NCI-H460 (cell line): Measurements from ENCODE around the genes SLC6A19 and CLPTM1L.

RAMPAGE:
- cytosol, long total RNA = no peak
- long total RNA = no peak
- nucleus, long total RNA = no peak
These were observed 13.8 kb downstream of the SLC12A7 start for GRCh38 chr5:1098128-1098383.

RAMPAGE:
- cytosol, long total RNA = no peak
- long total RNA = no peak
- nucleus, long total RNA = no peak
These were observed 8.2 kb downstream of the SLC12A7 start for GRCh38 chr5:1103417-1104371.

DNA sequence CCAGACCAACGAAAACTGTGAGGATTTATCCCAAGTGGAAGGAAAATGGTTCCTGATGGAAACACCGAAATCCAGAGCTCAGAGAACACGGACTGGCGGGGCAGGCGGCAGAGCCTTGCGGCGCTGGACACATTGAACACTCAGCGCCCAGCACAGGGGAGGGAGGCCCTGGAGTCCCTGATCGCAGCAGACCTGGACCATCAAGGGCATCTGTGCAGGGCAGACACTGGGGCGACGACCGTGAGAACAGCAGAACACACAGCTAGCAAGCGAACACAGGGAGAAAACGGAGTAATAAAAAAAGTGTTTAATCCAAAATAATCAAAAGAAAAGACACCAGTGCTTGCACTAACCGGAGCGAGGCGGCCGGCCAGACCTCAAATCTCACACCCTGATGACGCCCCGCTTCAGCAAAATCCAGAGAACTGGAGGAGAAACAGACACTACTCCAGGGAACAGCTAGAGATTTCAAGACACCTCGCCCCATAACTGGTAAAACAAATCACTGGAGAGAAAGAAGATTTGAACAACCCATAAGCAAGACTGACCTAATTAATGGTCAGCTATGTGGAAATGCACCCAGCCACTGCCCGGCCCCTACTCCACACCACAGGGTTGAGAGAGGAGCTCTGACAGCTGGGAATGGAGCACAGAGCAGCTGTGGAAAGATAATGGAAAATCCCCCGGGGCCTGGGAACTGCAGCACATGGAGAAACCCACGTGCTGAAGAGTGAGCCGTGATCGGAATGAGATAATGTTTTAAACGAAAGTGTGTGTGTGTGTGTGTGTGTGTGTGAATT is 12.8 kb upstream of the SLC12A7 start:
RAMPAGE:
- cytosol, long total RNA = no peak
- long total RNA = no peak
- nucleus, long total RNA = no peak

RAMPAGE:
- cytosol, long total RNA = no peak
- long total RNA = no peak
- nucleus, long total RNA = no peak
These were observed 18.5 kb upstream of the SLC12A7 start for GRCh38 chr5:1130039-1131014.

RAMPAGE:
- cytosol, long total RNA = no peak
- long total RNA = no peak
- nucleus, long total RNA = no peak
These were observed at the start of gene SLC6A19 for GRCh38 chr5:1201287-1201939. Gene SLC6A19 (plus strand): TSS chr5:1201595.

RAMPAGE:
- cytosol, long total RNA = no peak
- long total RNA = no peak
- nucleus, long total RNA = no peak
These were observed 16.2 kb downstream of the CLPTM1L start for GRCh38 chr5:1328482-1329238.

RAMPAGE:
- cytosol, long total RNA = no peak
- long total RNA = no peak
- nucleus, long total RNA = no peak
These were observed at the start of gene CLPTM1L for GRCh38 chr5:1344693-1345350. Gene CLPTM1L (minus strand): TSS chr5:1345099.

DNA sequence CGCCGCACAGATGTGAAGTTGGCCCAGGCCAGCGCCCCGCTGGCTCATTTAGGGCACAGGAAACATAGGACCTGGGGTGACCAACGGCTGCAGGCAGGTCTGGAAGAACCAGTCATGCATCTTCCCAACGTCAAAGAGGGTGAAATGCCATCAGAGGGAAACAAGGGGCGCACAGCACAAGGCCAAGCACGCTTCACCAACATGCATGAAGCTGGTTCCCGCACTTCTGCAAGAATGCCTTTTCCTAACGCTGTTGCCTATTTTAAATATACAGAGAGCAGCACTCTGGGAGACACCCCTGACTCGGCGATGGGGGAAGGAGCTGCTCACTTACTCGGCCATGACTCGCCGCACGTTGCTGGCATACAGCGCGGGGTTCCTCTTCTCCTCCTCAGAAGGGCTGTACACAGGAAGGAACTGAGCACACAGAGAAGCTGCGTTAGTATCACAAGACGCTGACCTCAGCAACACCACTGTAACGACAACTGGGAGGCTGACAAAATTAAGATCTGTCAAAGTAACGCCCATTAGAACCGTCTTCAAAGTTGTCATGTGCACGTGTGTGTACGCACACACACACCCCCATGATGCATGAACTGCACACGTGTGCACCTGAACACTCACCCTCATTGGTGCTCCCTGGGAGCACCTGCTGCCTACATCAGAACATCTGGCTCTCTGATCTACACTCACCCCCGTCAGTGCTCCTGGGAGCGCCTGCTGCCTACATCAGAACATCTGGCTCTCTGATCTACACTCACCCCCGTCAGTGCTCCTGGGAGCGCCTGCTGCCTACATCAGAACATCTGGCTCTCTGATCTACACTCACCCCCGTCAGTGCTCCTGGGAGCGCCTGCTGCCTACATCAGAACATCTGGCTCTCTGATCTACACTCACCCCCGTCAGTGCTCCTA is 32.1 kb upstream of the SLC6A3 start:
RAMPAGE:
- cytosol, long total RNA = no peak
- long total RNA = no peak
- nucleus, long total RNA = no peak

GRCh38 chr5:1481627-1482706 is 36.7 kb upstream of the SLC6A3 start:
RAMPAGE:
- cytosol, long total RNA = no peak
- long total RNA = no peak
- nucleus, long total RNA = no peak

GRCh38 chr5:1497290-1497967 is 26.3 kb downstream of the LPCAT1 start:
RAMPAGE:
- cytosol, long total RNA = no peak
- long total RNA = no peak
- nucleus, long total RNA = no peak

GRCh38 chr5:1500346-1500884 is 23.3 kb downstream of the LPCAT1 start:
RAMPAGE:
- cytosol, long total RNA = no peak
- long total RNA = no peak
- nucleus, long total RNA = no peak

RAMPAGE:
- cytosol, long total RNA = no peak
- long total RNA = no peak
- nucleus, long total RNA = no peak
These were observed 132.3 kb downstream of the MRPL36 start for GRCh38 chr5:1666982-1668037.

DNA sequence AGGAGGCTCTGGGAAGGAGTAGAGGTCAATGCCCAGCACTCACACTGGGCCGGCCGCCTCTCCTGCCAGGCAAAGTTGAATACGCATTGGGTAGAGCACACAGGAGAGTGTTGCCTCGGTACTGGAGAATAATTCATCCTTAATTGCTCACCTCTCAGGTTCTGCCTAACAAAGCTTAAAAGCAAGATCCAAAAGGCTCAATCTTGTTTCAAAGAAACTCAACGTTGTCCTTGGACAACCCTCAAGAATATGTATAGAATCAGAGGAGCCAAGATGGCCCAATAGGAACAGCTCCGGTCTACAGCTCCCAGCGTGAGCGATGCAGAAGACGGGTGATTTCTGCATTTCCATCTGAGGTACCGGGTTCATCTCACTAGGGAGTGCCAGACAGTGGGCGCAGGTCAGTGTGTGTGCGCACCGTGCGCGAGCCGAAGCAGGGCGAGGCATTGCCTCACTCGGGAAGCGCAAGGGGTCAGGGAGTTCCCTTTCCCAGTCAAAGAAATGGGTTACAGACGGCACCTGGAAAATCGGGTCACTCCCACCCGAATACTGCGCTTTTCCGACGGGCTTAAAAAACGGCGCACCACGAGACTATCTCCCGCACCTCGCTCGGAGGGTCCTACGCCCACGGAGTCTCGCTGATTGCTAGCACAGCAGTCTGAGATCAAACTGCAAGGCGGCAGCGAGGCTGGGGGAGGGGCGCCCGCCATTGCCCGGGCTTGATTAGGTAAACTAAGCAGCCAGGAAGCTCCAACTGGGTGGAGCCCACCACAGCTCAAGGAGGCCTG is 89.9 kb downstream of the MRPL36 start:
RAMPAGE:
- cytosol, long total RNA = no peak
- long total RNA = no peak
- nucleus, long total RNA = no peak

GRCh38 chr5:1813778-1814306 is 12.6 kb downstream of the NDUFS6 start:
RAMPAGE:
- cytosol, long total RNA = no peak
- long total RNA = no peak
- nucleus, long total RNA = no peak

DNA sequence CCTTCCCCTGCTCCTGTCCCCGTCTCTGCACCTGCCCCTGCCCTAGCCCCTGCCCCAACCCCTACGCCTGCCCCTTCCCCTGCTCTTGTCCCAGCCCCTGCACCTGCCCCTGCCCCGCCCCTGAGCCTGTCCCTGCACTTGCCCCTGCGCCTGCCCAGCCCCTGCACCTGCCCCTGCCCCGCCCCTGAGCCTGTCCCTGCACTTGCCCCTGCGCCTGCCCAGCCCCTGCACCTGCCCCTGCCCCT is 43.6 kb upstream of the IRX4 start:
RAMPAGE:
- cytosol, long total RNA = no peak
- long total RNA = no peak
- nucleus, long total RNA = no peak

DNA sequence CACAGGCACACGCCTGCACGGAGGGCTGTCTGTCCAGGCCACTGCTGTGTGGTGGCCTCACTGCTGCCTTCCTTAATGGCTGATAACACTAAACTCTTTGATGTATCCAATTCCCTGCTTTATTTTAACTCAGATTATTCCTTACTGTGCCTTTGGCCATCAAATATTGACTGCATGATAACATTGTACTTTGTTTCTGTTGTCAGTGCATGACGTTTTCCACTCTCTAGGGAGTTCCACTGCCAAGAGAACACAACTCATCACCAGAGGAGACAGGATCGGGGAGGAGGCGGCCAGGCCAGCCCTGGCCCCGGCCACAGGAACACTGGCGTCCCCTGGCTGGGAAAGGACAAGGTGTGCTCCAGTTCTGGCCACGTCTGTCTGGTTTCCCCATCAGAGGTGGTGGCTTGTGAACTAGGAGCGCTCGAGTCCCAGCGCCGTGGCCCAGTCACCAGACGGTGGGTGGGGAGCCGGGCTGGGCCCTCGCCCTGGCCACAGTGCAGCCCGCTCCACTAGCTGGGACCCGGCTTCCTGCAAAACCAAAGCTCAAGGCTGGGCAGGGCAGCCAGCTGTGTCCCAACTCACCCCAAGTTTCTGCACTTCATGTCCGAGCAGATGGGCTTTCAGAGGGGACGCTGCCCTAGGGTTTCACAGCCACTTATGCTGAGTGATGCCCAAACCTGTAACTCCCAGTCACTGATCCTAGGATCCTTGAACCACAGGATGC is 211.9 kb upstream of the IRX4 start:
RAMPAGE:
- cytosol, long total RNA = no peak
- long total RNA = no peak
- nucleus, long total RNA = no peak

DNA sequence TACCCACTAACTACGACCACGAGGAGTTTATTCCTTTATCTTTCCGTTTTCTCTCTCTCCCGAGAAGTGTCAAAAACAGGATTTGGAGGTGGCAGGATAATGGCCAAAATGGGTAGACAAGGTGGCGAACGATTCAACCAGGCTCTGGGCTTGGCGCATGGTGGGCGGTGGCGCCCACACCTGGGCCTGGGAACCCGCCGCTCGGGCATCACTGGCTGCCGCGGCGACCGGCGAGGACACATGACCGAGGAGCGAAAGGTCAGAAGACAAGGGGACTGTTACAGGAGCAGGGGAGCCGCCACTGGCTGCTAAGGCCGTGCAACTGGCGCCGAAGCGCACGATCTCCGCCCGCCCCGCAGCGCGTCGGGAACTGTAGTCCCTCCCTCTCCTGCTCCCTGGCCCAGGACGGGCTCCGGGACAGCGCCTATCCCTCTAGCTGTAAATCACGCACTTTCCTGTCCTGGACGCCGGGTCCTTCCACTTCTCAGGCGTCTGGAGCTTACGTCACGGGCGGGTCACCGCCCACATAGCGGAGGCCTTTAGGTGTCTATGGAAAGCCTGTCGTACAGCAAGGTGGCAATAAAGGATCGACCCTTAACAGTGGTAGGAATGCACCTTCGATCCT is 477 bp upstream of the ICE1 start:
RAMPAGE:
- cytosol, long total RNA = start-site peak on the minus strand centred at position 415 of the sequence, 157 bp wide, 29 and 17 reads in 2 replicates
- long total RNA = start-site peak on the minus strand centred at position 434 of the sequence, 55 bp wide, 21 and 12 reads in 2 replicates
- nucleus, long total RNA = start-site peak on the minus strand centred at position 346 of the sequence, 46 bp wide, 16 and 26 reads in 2 replicates

DNA sequence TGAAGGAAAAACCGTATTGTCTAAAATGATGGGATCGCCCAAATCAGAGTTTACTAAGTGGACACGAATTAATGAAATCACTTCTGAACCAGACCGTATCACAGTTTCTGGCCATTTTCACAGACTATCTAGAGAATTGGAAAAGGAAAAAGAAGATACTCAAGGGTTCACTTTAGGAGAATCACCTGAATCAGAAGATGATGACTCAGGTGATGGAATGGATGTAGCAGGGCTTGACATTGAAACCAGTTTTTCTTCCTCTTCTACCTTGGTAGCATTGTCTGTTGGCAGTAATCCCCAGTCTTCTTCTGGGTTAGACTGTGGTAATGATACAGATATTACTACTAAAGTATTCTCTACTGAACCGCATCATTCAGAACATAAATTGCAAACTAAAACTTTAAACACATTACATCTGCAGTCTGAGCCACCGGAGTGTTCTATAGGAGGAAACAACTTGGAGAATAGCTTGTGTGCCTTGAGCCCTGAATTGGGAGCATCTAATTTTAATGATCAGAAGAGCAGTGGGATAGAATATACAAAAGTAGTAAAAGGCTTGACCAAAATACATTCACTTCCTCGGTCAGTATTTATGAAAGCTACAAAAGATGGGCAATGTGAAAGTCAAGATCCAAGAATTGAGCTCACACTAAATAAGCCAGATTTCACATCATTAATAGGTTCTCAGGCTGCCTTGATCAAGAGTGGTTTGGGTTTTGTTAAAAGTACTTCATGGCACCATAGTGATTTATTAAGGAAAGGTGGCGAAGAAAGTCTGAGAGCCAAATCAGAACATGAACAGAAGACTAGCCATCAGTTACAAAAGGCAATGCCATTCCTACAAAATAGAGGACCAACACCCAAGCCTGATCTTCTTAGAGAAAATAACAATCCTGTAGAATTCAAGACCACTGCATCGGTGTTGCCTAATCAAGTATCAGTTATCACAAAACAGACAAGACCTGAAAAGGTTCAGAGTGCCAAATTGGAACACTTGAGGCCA is 38.8 kb downstream of the ICE1 start:
RAMPAGE:
- cytosol, long total RNA = no peak
- long total RNA = no peak
- nucleus, long total RNA = no peak

DNA sequence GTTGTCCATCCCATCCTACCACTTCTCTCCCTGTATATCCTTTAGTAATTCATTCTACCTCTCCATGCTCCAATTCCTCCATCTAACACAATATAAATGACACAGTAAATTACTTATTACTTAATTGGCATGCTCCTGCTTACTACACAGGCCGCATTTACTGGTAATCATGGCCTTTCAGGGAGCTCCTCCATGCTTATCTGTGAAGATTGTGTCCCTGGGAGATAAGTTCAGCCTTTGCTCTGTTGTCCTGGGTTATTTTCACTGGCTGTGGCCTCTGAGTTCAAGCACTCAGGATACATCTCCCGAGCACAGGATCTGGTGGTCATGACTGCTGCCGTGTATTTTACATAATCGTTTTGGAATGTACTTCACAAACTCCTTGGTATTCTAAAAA is 215.7 kb downstream of the ICE1 start:
RAMPAGE:
- cytosol, long total RNA = no peak
- long total RNA = no peak
- nucleus, long total RNA = no peak

DNA sequence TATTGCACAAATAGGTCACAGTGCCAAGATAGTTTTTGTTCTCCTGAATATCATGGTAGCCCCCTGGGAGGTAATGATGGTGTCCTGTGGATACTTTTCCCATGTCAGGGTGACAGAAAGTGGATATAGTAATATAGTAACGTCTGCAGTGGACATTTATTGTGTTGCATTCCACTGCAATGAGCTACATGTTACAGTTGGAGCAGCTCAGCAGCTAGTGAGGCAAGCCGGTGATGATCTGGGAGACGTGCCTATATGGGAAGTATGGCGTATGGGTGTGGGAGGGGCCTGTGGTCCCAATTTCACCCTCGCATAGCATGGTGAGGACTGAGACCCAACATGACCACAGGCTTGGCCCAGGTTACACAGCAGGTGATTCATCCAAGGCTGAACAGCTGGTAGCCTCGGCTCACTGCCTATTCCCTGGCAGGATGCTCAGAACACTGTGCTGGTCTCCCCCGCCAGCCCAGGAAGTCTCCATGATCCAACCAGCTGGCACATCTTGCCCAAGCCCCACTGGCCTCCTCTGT is 81.6 kb downstream of the NSUN2 start:
RAMPAGE:
- cytosol, long total RNA = no peak
- long total RNA = no peak
- nucleus, long total RNA = no peak